Liver (tissue), 9 donors: Measurements from ENCODE around the gene AFP.

GRCh38 chr4:73096999-73097515 is 27.5 kb upstream of the COX18 start:
- PRO-cap, 5 experiments = no peak in any of the 5 experiments
- RAMPAGE, long total RNA, 2 experiments = no peak in any of the 2 experiments
- RRBS = no CpG with 5 or more reads among the region's 3 CpGs

- PRO-cap, 5 experiments = no peak in any of the 5 experiments
- RAMPAGE, long total RNA, 2 experiments = no peak in any of the 2 experiments
- RRBS = no CpG with 5 or more reads among the region's 6 CpGs
Measured at GRCh38 chr4:73176971-73178234, 81.2 kb downstream of the ANKRD17 start.

DNA sequence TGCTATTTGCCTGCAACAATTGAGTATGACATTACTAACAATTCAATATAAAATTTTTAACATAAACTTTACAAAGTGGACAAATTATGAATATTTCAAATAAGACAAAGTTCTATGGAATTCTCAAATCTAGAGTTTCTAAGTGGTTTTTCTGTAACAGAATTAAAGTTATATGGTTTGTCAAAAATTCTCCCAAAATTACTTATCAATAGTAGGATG is 72.1 kb downstream of the ANKRD17 start:
- PRO-cap, 5 experiments = peak in 1 of 5 experiments; most common minus-strand start position 125 of the sequence (in 1)
- RAMPAGE, long total RNA, 2 experiments = no peak in any of the 2 experiments

DNA sequence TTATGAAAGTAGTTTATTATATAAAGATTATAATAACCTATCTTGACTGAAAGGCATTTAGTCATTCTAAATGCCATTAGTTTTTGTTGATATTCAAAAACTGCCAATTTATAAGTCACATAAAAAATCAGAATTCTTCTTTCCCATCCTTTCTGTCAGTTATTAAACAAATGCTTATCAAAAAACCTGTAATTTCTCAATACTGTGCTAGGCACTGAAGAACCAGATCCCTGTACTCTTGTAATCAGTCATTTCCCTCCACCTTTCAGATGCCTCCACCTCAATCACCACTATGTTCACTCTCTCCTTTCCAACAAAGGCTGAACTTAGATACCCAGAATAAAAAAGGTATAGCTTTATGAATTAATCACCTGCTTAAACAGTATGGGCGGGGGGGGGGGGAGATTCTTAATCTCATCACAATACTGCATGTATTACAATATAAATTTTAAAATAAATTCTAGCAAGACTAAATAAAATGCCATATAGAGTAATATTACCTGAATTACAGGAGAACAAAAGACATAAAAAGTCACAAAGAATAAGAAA is 57.9 kb downstream of the ANKRD17 start:
- PRO-cap, 5 experiments = no peak in any of the 5 experiments
- RAMPAGE, long total RNA, 2 experiments = no peak in any of the 2 experiments
- RRBS = no CpG with 5 or more reads among the region's 1 CpG

- PRO-cap, 5 experiments = peak in 1 of 5 experiments; most common plus-strand start chr4:73415073 (in 1)
- RAMPAGE, long total RNA, 2 experiments = no peak in any of the 2 experiments
- RRBS = no CpG with 5 or more reads among the region's 3 CpGs
Measured at GRCh38 chr4:73414784-73415357, 10.8 kb downstream of the ALB start.

DNA sequence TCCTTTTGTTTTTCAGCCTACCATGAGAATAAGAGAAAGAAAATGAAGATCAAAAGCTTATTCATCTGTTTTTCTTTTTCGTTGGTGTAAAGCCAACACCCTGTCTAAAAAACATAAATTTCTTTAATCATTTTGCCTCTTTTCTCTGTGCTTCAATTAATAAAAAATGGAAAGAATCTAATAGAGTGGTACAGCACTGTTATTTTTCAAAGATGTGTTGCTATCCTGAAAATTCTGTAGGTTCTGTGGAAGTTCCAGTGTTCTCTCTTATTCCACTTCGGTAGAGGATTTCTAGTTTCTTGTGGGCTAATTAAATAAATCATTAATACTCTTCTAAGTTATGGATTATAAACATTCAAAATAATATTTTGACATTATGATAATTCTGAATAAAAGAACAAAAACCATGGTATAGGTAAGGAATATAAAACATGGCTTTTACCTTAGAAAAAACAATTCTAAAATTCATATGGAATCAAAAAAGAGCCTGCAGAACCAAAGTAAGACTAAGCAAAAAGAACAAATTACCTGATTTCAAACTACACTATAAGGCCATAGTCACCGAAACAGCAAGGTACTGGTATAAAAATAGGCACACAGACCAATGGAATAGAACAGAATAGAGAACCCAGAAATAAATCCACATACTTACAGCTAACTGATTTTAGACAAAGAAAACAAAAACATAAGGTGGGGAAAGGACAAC is 14.8 kb upstream of the AFP start:
- PRO-cap, 5 experiments = peak in 3 of 5 experiments; most common plus-strand start position 162 of the sequence (in 1); most common minus-strand start position 245 of the sequence (in 1)
- RAMPAGE, long total RNA, 2 experiments = no peak in any of the 2 experiments
- RRBS = no CpG with 5 or more reads among the region's 3 CpGs

DNA sequence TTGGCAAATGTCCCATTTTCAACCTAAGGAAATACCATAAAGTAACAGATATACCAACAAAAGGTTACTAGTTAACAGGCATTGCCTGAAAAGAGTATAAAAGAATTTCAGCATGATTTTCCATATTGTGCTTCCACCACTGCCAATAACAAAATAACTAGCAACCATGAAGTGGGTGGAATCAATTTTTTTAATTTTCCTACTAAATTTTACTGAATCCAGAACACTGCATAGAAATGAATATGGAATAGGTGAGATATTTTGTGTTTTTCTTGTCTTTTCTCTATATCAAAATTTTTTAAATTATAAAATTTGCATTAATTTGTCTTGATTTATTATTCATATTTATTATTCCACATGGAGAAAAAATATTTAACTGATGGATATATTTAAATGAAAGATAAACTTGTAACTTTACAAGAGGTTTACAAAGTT is at the start of gene AFP:
Gene AFP (plus strand): TSS at position 125 of the 435 bp plus-strand sequence.
- PRO-cap, 5 experiments = no peak in any of the 5 experiments
- RAMPAGE, long total RNA, 2 experiments = start-site peak on the plus strand in 1 of 2 experiments, centred at position 178 of the sequence, 24,470 to 36,212 reads per replicate

DNA sequence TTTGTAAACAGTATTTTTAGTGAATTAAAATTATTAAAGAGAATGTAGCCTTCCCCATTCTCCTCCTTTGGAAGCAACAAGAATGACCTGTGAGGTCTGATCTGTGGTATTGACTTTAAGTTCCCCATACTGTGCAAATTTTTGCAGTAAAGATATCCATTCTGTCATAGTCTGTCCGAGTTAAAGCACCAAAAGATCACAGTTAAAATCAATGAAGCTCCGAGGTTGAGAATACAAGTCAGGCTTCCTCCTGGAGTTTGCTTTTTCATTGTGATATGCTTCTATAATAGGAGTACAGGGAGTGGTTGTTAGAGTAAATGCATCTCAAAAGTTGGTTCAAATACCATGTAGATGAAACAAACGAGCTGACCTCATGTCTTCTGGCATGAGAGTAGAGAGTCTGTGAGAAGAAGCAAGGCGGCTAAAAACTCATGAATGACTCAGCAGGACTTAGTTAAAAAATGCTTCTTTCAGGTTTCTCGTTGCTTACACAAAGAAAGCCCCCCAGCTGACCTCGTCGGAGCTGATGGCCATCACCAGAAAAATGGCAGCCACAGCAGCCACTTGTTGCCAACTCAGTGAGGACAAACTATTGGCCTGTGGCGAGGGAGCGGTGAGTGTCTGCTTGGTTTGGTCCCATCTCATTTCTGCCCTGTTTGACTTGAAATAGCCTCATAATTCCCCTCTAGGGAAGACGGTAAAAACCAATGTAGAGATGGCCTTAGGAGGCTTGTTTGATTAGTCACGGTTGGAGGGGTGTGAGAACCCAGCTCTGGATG is 14.3 kb downstream of the AFP start:
- PRO-cap, 5 experiments = no peak in any of the 5 experiments
- RAMPAGE, long total RNA, 2 experiments = no peak in any of the 2 experiments
- RRBS = no CpG with 5 or more reads among the region's 11 CpGs

- PRO-cap, 5 experiments = no peak in any of the 5 experiments
- RAMPAGE, long total RNA, 2 experiments = no peak in any of the 2 experiments
- RRBS = no CpG with 5 or more reads among the region's 4 CpGs
Measured at GRCh38 chr4:73599070-73599718, 21.0 kb downstream of the RASSF6 start.

DNA sequence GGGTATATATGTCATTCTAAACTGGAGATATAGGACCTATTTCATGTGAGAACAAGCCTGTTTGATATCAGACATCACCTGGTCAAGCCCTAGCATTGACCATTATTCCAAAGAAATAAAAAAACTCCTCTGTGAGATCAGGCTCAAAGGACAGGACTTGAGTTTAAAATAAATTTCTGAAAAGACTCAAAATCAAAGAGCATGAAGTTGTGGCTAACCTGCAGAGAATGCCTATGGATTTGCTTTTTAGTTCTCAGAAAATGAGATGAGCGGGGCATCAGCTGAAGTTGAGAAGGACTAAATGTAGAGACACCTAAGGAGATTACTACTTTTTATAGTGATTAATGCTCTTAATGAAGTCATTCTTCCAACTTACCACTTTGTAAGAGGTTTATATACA is 24.2 kb upstream of the CXCL8 start:
- PRO-cap, 5 experiments = peak in 1 of 5 experiments; most common plus-strand start position 197 of the sequence (in 1)
- RAMPAGE, long total RNA, 2 experiments = no peak in any of the 2 experiments
- RRBS = no CpG with 5 or more reads among the region's 1 CpG

DNA sequence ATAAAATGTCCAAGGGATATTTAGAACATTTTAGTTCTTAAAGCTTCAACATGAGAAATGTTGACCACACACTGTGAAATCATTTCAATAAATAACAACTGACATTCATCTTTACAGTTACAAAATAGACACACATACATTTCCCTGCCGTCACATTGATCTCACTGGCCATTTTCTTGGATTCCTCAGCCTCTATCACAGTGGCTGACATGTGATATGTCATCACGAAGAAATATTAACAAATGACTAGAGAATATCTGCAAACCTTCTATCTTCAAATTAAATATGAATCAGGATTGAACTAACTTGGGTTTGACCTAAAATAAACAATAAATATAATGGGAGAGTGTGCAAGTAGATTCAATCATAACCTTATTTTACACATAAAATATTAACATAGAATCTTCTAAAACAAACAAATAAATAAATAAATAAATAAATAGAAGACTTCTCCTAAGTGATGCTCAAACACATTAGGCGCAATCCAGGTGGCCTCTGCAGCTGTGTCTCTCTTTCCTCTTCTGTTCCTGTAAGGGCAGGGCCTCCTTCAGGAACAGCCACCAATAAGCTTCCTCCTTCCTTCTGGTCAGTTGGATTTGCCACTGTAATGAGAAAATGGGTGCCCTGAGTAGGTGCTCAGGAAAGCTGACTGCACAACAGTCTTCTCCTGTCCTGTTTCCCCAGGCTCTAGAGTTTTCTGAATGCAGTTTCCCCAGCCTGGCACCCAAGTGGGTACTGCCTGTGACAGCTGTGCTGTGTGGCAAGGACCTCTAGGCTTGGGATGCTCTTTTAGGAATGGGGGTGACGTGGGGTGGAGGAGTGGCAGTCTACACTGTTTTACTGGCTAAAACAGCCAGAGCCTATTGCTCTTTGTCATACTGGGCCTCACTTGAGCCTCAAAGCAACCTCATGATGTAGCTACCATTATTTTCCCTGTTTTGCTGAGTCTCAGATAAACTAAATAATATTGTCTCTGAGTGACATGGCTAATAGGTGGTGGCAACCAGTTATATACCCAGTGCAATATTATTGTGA is 1.5 kb downstream of the CXCL2 start:
- PRO-cap, 5 experiments = peak in 2 of 5 experiments; most common plus-strand start position 473 of the sequence (in 2); most common minus-strand start position 497 of the sequence (in 2)
- RAMPAGE, long total RNA, 2 experiments = no peak in any of the 2 experiments
- RRBS = no CpG with 5 or more reads among the region's 4 CpGs

DNA sequence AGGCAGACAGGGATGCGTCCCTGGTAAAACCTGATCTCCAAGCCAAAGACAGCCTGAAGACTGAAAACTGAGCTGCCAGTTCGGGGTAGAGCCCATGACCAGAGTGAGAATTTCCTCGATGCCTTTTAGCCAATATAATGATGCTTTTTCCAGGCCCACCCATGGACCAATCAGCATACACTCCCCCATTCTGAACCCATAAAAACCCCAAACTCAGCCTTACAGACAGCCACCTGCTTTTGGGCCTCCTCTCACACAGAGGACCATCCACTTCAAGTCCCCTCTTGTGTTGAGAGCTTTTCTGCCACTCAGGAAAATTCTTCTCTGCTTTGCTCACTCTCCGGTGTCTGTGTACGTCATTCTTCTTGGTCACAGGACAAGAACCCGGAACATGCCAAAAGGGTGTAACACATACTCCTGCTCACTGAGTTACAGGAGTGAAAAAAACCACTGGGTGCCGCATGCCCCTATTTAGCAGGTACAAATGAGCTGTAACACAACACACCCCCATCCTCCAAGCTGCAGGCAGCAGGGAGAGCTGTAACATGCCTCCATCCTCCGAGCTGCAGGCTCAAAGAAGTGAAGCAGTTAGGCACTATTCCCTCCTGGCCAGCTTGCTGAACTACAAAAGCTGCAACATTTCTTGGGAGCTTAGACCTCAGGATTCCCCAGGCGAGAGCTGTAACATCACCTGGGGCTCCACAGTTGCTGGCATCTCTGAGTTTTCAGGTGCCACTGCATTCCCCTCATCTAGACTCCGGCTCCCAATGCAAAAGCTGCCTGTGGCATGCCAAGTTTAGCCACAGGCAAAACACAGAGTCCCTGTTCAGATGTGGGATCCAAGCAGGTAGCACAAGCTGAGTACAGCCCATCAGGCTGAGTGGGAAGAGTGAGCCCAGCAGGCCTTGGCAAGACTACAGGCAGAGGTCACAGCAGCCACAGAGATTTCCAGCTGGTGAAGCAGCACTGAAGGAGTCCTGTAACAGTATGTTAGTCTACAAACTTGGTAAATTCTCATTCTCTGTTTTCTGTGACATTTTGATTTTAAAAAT is 13.1 kb upstream of the CXCL2 start:
- PRO-cap, 5 experiments = no peak in any of the 5 experiments
- RAMPAGE, long total RNA, 2 experiments = no peak in any of the 2 experiments
- RRBS = no CpG with 5 or more reads among the region's 10 CpGs

DNA sequence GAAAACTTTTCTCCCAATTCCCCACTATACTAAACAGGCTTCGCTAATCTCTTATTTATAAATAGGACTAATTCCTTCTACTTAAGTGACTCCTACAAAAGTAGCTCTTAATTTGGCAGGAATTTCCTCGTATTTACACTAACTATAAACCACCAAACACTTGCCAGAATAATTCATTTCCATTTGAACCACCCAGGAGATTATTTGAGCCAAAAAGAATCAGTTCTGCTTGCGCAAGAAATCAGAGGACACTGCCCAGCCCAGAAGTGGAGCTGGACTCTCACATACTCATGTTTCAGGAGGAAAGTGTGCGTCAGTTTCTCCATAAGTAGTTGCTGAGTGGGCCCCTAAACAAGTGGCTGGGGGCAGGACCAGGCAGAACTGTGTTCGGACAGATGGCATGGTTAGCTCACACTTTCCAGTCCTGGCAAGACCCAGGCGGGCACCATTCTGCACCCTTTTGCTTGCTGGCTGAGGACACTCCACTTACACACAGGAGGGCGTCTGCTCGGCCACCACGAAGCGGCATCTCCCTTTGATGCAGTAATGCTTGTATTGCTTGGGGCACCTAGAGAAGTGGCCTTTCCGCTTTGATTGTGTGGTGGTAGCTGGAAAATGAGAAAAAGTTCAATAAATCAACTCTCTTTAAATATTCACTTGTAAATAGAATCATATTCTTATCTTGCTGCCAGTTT is 38.8 kb downstream of the BTC start:
- PRO-cap, 5 experiments = no peak in any of the 5 experiments
- RAMPAGE, long total RNA, 2 experiments = no peak in any of the 2 experiments
- RRBS = no CpG with 5 or more reads among the region's 11 CpGs

DNA sequence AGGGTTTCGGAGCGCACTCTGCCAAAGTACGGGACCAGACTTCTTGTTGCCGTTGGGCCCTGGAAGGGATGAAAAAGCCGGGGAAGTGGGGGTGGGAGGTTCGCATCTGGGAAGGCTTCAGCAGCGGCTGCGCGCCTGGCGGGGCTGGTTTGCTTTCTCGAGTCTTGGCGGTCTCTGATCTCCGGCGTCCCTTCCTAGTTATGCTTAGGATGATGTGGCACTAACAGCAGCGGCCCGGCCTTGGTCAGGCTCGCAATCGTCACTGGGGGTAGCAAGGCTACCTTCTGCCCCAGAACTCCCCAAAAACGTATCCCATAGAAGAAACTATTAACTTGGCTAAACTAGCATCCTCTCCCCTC is 759 bp downstream of the PARM1 start:
- PRO-cap, 5 experiments = no peak in any of the 5 experiments
- RAMPAGE, long total RNA, 2 experiments = no peak in any of the 2 experiments
- RRBS = 8% methylated on average over 5 of the region's 19 CpGs

- PRO-cap, 5 experiments = no peak in any of the 5 experiments
- RAMPAGE, long total RNA, 2 experiments = no peak in any of the 2 experiments
- RRBS = no CpG with 5 or more reads among the region's 8 CpGs
Measured at GRCh38 chr4:75643707-75644735, 13.7 kb upstream of the CDKL2 start.

DNA sequence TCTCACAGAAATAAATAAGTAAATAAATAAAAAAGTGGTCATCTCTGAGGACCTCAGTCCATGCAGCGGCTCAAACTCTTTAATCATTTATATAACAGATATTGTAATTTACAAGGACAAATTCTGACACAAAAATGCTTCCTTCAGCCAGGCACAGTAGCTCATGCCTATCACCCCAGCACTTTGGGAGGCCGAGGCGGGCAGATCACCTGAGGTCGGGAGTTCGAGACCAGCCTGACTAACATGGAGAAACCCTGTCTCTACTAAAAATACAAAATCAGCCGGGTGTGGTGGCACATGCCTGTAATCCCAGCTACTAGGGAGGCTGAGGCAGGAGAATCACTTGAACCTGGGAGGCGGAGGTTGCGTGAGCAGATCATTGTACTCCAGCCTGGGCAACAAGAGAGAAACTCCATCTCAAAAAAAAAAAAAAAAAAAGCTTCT is 19.7 kb upstream of the CDKL2 start:
- PRO-cap, 5 experiments = no peak in any of the 5 experiments
- RAMPAGE, long total RNA, 2 experiments = no peak in any of the 2 experiments
- RRBS = no CpG with 5 or more reads among the region's 8 CpGs

DNA sequence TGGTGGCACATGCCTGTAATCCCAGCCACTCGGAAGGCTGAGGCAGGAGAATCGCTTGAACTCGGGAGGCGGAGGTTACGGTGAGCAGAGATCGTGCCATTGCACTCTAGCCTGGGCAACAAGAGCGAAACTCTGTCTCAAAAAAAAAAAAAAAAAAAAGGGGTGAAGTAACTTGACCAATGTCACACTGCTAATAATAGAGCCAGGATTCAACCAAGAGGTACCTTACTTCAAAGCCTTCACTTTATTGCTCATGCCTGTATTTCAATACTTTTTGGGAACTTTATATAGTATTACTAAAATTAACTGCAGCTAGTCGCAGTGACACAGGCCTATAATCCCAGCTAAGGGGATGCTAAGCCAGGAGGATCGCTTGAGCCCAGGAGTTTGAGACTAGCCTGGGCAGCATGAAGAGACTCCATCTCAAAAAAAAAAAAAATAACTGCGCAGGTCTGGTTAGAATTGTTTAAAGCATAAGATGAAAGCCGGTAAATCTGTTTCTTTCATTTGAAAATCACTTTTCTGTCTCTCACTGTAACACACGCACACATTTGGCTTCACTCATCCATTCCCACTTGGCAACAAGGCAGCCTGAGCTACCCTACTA is 1.9 kb downstream of the USO1 start:
- PRO-cap, 5 experiments = no peak in any of the 5 experiments
- RAMPAGE, long total RNA, 2 experiments = no peak in any of the 2 experiments
- RRBS = no CpG with 5 or more reads among the region's 12 CpGs

- PRO-cap, 5 experiments = no peak in any of the 5 experiments
- RAMPAGE, long total RNA, 2 experiments = no peak in any of the 2 experiments
- RRBS = no CpG with 5 or more reads among the region's 6 CpGs
Measured at GRCh38 chr4:75980284-75981034, 10.3 kb downstream of the SDAD1 start.

DNA sequence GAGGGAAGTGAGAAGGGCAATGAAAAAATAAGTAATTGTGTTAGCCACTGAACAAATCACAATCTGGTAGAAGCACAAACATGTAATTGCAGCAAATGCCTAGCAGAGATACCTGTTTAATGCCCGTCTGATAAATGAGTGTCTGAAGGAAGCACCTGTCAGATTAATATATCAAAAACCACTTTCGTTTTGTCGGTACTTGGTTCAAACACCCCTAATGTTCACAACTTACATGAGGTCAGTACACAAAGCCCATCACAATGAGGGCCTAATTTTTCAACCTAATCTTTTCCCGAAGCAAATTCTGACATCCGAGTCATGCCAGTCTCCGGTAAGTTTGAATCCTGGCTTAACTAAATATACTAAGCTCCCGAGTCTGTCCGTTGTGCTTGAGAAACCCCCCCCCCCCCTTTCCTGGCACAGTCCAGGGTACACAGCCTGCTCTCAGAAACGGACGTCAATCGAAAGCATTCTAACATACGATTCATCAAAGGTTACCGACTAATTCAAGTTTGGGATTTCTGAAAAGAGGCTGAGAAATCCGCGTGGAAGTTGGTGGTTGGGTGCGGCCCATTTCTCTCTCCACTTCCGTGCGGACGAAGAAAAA is 764 bp downstream of the SDAD1 start:
- PRO-cap, 5 experiments = no peak in any of the 5 experiments
- RAMPAGE, long total RNA, 2 experiments = no peak in any of the 2 experiments
- RRBS = no CpG with 5 or more reads among the region's 19 CpGs

GRCh38 chr4:76208139-76208785 is 5.4 kb downstream of the SCARB2 start:
- PRO-cap, 5 experiments = peak in 5 of 5 experiments; most common plus-strand start chr4:76208603 (in 4); most common minus-strand start chr4:76208526 (in 5)
- RAMPAGE, long total RNA, 2 experiments = no peak in any of the 2 experiments
- RRBS = no CpG with 5 or more reads among the region's 8 CpGs